Hair follicle dermal papilla cell (primary cell): Measurements from ENCODE around the genes MAN2A1 and TRIM36.

GRCh38 chr5:109689146-109690212 is at the start of gene MAN2A1:
Gene MAN2A1 (plus strand): TSS chr5:109689927.
- CAGE, long polyA plus RNA, result no peak

DNA sequence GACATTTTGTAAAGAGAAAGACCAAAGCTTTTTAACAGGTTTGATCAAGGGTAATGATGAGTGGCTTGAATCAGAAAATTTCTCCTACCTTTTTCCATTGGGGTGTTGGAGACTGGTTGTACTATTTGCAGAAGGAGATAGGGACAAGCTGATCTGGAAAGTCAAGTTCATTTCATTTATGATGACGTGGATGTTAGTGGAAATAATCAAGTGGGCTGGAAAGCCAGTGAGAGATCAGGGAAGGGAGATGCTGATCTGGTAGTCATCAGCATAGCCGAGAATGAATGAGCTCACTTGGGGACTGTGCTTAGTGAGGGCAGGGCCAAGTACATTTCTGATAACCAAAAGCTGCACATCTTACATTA is 12.0 kb downstream of the MAN2A1 start:
- CAGE, long polyA plus RNA, result no peak

- CAGE, long polyA plus RNA, result no peak
Observed at GRCh38 chr5:109709185-109709555, 19.4 kb downstream of the MAN2A1 start.

DNA sequence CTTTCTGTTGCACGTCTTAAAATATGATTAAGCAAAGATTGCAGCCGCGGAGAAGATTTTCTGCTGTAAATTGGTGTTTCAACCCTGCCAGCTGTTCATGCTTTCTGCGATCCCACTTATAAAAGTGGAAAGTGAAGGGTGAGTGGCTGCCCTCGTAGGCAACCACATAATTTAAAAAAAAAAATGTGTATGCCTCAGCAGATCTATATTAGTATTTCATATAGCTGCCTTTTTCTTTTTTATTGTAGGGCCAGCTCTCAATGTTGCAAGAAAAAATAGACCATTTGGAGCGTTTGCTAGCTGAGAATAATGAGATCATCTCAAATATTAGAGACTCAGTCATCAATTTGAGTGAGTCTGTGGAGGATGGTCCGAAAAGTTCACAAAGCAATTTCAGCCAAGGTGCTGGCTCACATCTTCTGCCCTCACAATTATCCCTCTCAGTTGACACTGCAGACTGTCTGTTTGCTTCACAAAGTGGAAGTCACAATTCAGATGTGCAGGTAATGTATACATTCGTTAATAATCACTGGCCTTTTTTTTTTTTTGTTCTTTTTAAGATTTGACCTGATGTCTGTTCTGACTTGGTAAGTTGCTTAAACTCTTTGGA is 23.6 kb downstream of the MAN2A1 start:
- CAGE, long polyA plus RNA, result no peak

DNA sequence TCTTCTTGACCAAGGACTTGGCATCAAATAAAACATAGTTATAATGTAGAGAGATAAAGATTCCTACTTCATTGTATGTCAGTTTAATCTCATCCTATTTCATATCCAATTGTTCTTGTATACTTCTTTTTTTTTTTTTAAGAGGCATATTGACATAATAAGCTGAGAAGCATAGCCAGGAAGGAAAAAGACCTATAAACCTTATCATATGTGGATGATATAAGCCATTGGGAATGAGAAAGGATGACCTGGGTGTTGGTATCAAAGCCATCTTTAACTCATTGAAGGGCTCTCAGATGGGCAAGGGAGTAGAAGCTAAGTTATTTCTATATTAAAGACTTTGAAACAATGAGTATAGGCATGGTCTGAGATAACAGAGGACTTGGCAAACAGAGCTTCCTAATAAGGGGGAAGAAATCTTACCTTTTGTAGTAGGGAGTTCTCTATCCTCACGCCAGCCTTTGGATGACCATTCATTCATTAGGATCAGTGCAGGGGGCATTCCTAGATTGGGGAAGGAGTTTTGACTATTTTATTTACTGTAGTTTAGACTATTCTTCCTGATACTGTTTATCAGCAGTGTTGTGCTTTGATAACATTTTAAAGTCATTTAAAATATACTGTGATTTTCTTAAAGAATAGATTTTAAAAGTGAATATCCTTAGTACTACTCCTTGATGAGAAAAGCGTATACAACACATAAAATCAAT is 95.7 kb downstream of the MAN2A1 start:
- CAGE, long polyA plus RNA, result no peak

- CAGE, long polyA plus RNA, result no peak
Observed at GRCh38 chr5:109867423-109868169, 177.9 kb downstream of the MAN2A1 start.

DNA sequence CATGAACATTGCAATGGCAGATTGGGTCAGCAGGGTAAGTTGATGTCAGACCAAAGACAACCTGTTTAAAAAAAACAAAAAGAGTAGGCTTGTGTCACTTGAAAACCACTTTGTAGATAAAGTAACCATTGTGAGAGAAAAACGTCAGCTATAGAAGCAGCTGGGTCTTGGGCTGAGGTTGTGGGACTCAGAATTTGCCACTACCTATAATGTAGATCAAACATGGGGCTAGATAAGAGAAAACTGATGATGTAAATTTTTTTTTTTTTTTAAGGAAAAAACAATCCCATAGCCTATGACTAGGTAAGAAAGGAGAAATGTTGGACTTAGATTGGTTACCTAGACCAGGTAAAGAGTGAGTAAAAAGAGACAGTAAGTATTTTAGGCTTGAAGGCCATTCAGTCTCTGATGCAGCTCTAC is 8.3 kb downstream of the CAMK4 start:
- CAGE, long polyA plus RNA, result no peak

GRCh38 chr5:112160368-112161387 is 258.4 kb downstream of the EPB41L4A start:
- CAGE, long polyA plus RNA, result no peak

GRCh38 chr5:112166237-112166979 is 252.7 kb downstream of the EPB41L4A start:
- CAGE, long polyA plus RNA, result no peak

DNA sequence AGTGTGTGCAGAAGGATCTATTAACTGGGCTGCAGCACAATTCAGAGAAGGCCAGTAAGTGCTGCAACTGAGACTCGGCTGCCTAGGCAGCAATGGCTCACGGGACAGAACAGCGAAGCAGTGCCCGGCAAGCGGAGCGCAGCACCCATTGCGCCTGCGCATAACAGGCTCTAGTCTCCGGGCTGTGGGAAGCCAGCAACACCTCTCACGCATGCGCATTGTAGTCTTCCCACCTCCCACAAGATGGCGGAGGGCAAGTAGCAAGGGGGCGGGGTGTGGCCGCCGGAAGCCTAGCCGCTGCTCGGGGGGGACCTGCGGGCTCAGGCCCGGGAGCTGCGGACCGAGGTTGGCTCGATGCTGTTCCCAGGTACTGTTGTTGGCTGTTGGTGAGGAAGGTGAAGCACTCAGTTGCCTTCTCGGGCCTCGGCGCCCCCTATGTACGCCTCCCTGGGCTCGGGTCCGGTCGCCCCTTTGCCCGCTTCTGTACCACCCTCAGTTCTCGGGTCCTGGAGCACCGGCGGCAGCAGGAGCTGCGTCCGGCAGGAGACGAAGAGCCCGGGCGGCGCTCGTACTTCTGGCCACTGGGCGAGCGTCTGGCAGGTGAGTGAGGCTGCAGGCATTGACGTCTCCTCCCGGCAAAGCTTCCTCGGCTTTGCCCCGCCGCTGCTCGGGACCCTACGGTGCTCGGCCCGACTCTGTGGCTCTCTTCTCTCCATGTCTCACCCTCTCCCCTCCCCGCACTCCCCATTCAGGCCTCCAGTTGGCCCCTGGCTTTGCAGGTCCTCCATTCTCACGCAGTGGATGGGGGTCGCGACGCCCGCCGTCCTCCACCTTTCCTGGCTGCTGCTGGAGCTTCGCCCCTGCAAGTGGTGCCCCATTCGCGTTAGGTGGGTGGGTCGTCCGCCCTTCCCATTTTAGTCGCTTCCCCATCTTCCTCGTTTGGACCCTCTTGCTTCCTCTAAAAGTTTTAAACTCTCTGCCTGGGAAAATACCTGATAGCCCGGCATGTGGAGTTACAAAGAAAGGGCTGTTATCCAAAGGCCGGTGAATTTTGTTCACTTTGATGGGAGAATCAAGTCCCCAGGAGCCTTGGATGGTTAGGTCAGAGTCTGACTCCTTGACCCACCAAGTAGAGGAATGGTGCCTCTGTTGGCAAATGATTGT is 30.0 kb upstream of the APC start:
- CAGE, long polyA plus RNA, result no peak

DNA sequence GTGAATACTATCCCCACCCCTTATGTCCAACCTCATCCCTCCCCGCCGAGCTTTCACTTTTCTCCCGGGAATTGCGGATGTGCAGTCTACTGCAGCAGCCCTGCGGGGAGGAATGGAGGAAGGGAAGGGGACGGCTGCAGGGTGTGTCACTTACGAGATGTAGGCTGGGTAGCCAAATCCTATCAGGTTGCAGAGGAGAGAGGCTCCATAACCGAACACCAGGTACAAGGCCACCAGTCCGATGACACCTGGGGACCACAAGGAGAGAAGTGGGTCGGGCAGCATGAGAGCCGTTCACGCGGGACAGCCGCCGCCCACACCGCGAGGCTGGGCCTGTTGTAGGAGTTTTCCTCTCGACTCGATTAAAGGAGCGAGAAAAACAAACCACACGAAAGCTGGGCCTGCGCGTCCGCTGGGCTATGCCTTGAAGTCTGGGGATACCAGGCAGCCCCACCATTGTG is 988 bp downstream of the REEP5 start:
- CAGE, long polyA plus RNA, result no peak

GRCh38 chr5:113053391-113053997 is 76.9 kb downstream of the DCP2 start:
- CAGE, long polyA plus RNA, result no peak

DNA sequence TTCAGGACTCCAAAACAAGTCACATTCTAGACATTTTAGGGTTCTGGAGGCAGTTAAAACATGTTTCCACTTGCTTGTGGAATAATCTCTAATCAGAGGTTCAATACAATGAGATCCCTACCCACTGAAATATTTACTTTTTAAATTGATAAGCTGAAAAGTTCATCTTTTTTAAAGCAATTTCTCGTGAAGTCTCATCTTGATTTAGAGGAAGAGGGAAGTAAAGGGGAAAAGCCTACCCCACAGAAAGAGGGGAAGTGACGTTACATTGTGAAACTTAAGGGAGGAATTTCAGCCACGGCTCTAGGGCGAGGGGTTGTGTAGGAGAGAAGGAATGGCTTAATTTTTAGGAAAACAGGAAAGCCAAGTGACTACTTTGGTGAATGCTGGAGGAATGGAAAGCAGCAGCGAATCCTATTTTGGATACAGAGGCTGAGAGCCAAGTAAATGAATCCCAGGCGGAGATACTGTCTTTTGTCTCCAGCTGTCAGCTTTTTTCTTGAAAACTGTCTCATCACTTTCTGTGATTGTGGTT is 188.6 kb downstream of the TSSK1B start:
- CAGE, long polyA plus RNA, result no peak

GRCh38 chr5:114055696-114056776 is 305.8 kb upstream of the KCNN2 start:
- CAGE, long polyA plus RNA, result no peak

GRCh38 chr5:114411557-114412008 is 49.7 kb downstream of the KCNN2 start:
- CAGE, long polyA plus RNA, result no peak

GRCh38 chr5:115168797-115170177 is at the start of gene TRIM36:
Gene TRIM36 (minus strand): TSS chr5:115169908.
- CAGE, long polyA plus RNA, result no peak

- CAGE, long polyA plus RNA, result no peak
Observed at GRCh38 chr5:115418621-115419176, 122.2 kb upstream of the CCDC112 start.

DNA sequence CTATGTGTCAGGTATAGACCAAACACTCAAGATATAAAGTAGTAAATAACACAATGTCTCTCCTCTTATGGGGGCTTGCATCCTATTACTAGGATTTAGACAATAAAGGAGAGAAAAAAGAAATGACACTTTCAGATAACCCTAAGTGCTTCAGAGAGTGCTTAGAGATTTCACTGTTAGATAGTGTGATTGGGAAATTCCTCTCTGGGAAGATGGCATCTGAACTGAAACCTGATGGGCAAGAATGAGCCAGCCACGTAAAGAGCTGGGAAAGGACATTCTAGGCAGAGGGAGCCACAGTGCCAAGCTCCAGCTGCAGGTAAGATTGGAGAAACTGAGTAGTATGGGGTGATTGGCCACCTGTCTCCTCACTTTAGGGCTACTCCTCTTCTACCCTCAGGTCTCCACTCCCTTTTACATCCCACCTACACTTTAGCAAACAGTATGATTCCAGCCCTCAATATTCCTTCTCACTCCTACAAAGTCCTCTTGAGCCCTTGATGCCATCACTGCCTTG is 14.5 kb downstream of the CDO1 start:
- CAGE, long polyA plus RNA, result no peak

GRCh38 chr5:116236619-116237473 is 152.0 kb downstream of the COMMD10 start:
- CAGE, long polyA plus RNA, result no peak

DNA sequence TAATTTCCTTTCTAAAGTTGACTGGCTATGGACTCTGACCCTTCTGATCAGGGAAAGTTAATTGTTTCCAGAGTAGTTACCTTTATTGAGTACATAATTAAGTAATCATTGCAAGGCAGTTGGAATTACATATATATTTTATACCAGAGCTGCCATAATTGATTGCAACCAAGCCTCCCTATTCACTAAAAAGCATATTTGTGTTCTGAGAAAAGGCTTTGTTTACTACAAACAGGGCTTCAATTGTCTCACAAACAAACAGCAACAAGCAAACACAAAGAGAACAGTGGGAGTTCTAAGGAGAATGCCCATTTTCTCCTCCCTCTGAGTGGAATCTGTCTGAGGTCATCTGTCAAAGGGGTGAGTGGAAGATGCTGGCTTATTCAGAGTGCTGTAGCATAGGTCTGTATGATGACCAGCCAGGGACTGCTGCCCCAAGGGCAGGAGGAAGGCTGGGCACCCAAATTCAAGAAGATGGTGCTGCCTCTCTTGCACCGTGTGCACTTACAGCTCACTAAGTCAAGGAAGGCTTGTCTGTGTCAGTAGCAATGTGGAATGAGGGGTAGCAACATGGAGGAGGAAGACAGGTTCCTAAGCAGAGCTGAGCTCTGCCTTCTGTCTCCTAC is 136.4 kb downstream of the SEMA6A start:
- CAGE, long polyA plus RNA, result no peak